Endodermal cell (in vitro differentiated cells): ENCODE data around the genes SLC24A1 and MAP2K1.

GRCh38 chr15:64740223-64741478 is 34.7 kb downstream of the RBPMS2 start:
- PRO-cap, result no peak

- PRO-cap, result no peak
These were observed 33.0 kb upstream of the ANKDD1A start for GRCh38 chr15:64878645-64879195.

GRCh38 chr15:64912868-64913306 is 1.2 kb downstream of the ANKDD1A start:
- PRO-cap, result bidirectional peak, plus-strand start at chr15:64913168, minus-strand start at chr15:64913102

DNA sequence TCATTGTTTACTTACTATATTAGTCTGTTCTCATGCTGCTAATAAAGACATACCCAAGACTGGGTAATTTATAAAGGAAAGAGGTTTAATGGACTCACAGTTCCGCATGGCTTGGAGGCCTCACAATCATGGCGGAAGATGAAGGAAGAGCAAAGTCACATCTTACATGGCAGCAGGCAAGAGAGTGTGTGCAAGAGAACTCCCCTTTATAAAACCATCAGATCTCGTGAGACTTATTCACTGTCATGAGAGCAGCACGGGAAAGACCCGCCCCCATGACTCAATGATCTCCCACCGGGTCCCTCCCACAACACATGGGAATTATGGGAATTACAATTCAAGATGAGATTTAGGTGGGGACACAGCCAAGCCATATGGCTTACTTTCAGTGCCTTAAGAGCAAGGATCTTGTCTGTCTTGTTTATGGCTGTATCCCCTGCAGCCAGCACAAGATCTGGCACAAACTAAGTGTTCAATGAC is 33.0 kb upstream of the CILP start:
- PRO-cap, result no peak

DNA sequence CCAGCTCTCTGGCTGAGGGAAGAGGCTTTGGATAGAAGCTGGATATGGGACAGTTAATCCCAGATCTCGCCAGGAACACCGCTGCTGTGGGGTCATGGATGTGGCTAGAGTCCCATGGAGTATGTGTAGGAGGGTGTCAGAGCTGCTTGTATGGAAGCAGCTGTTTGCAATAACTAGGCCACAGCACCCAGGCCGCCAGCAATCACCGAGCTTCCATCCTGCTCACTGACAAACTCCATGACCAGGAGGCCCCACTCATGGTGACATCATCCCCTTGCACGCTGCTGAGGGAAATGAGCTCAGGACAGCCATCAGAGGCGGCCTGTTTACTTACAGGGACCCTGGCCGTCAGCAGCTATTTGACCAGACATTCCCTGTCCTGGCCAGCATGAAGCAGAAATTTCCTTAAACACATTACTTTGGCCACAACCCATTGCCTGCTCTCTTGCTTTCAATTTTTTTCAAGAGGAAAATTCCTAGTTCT is 34.2 kb upstream of the CILP start:
- PRO-cap, result no peak

GRCh38 chr15:65300876-65301618 is 14.4 kb upstream of the PARP16 start:
- PRO-cap, result unidirectional peak, plus-strand start at chr15:65301123; unidirectional peak, plus-strand start at chr15:65301150; bidirectional peak, plus-strand start at chr15:65301329, minus-strand start at chr15:65301331

DNA sequence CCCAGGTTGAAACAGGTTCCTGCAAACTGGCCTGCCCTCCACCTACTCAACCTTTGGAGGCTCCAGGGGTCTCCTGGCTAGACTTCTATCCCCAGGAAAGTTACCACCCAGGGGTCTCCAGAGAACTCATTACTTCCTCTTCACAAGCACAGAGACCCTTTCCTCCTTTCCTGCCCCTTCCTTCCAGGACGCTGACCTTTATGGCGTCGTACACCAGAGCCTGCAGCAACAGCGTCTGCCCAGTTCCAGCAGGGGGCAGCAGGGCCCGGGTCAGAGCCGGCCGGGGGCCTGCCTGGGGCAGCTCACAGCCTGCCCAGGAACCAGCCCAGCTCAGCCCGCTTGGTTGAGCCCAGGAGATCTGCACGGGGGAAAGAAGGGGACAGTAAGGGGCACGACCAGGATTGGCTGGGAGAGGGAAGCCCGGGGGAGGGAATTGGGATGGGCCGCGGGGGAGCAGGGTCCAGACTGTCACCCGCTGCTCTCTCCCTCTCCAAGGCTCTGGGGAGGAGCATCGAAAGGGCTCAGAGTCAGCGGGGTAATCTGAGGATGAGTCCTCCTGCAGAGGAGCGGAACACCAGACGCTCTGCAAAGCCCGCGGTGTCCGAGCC is 7.1 kb upstream of the IGDCC3 start:
- PRO-cap, result no peak

- PRO-cap, result no peak
These were observed 7.9 kb upstream of the IGDCC3 start for GRCh38 chr15:65385492-65386283.

GRCh38 chr15:65539447-65539646 is 9.1 kb downstream of the HACD3 start:
- PRO-cap, result no peak

GRCh38 chr15:65550673-65551007 is 20.4 kb downstream of the HACD3 start:
- PRO-cap, result no peak

- PRO-cap, result no peak
These were observed 1.1 kb upstream of the INTS14 start for GRCh38 chr15:65611884-65612623.

DNA sequence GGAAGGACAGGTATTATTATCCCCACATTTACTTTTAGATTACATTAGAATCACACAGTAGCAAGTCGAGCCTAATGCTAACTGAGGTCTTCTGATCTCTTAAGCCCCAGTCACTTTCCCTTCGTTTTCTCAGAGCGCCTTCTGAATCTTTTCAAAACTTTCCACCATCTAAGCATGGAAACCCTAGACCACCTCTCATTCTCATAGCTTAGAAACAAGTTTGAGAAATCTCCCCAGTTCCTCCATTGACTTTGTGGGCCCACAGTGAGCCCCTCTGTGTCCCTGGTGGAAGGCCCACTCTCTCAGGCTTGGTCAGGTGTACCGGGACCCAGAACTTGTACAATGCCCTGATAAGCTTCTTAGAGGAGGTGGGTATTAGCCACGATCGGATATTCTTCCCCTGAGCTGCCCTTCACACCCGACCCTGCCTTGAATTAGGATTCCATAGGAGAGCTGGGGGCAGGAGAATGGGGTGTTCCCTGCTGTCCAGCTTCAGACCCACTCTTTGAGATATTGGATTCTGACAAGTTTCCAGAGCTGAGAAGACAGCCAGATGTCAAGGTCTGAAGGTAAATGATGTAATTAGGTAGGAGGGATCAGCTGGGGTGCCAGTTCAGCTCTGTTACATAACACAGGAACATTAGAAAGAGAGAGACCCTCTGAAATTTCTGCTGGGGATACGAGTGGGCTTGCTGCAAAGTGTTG is at the start of gene SLC24A1:
SLC24A1 (plus strand) TSS at position 415 of the 705 bp plus-strand sequence.
- PRO-cap, result no peak

DNA sequence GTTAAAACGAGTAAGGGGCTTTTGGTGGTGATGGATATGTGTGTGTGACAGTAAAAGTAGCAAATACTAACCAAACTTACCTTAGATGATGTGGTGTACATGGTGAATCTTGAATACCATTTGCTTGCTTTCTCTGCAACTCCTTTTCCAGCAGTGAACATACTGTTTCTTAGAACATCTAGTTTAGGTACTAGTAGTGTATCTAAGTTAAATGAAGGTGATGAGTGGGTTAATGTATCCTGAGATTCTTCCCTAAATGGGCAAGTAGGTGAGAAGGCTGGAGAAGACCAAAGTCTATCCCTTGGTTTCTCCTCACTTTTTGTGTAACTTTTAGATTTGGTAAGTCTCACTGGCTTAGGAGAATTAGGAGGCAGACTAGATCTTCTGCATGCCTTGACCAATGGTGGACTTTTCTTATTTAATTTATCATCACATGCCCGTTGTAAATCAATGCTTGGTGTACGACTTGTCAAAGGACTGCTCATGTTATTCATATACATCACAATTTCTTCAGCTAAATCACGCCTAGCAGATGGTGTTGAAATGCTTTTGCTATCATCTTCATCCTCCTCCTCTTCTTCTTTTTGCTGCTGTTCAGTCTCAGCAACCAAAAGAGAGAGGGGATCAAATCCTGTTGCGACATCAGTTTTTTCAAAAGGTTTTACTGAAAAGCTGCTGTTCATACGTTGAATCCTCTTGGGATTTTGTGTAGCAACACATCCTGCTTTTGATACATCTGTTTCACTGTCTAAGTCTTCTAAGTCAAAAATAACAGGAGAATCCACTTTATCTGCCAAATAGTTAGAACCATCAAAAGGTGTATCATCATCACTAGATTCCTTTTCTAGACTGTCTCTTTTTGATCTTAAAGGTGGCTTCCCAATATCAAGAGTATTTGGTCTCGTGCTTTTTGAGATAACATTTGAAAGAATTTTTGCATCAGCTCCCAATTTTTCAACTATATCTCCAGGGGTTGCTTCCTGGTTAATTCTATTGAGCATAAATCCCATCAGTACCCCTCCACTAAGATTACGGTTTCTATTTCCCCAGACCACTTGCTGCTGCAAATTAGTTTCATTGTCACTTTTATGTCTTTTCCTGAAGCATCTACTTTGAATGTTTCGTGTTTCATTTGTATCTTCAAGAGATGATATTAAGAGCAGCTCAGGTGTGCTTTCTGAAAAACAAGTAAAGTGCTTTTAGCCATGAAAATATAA is 69.0 kb downstream of the SLC24A1 start:
- PRO-cap, result no peak

DNA sequence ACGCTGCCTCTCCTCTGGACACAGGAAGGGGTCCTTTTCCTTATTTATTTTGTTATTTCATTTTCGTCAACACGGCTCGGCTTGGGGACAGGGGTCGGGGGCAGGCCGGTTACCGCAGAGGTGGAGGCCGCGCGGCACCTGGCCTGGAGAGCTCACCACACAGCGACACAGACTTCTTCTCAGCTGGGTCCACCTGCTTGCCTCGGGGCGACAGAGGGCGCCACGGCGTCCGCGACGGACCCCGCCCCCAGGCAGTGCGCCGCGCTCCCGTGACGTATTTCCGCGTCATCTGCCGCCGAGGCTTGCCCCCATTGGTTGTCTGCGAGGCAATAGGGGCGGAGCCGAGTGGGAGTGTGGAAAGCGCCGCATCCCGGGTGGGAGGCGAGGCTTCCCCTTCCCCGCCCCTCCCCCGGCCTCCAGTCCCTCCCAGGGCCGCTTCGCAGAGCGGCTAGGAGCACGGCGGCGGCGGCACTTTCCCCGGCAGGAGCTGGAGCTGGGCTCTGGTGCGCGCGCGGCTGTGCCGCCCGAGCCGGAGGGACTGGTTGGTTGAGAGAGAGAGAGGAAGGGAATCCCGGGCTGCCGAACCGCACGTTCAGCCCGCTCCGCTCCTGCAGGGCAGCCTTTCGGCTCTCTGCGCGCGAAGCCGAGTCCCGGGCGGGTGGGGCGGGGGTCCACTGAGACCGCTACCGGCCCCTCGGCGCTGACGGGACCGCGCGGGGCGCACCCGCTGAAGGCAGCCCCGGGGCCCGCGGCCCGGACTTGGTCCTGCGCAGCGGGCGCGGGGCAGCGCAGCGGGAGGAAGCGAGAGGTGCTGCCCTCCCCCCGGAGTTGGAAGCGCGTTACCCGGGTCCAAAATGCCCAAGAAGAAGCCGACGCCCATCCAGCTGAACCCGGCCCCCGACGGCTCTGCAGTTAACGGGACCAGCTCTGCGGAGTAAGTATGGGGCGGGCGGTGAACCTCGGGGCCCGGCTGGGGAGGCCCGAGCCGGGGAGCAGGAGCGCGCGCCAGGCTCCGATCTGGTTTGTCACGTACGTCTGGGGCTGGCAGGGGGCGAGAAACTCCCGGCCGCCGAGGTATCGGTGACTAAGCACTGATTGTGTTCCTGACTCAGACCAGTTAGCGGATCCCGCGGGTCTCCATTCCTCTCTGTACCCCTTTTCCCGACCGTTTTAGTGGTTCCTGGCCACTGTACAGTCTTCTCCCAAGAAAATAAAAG is at the start of gene MAP2K1:
MAP2K1 (plus strand) TSS at position 419 of the 1,217 bp plus-strand sequence.
- PRO-cap, result bidirectional peak, plus-strand start at position 419 of the sequence, minus-strand start at position 181 of the sequence; bidirectional peak, plus-strand start at position 1,116 of the sequence, minus-strand start at position 1,037 of the sequence

GRCh38 chr15:66436602-66437165 is 50.0 kb downstream of the MAP2K1 start:
- PRO-cap, result no peak

DNA sequence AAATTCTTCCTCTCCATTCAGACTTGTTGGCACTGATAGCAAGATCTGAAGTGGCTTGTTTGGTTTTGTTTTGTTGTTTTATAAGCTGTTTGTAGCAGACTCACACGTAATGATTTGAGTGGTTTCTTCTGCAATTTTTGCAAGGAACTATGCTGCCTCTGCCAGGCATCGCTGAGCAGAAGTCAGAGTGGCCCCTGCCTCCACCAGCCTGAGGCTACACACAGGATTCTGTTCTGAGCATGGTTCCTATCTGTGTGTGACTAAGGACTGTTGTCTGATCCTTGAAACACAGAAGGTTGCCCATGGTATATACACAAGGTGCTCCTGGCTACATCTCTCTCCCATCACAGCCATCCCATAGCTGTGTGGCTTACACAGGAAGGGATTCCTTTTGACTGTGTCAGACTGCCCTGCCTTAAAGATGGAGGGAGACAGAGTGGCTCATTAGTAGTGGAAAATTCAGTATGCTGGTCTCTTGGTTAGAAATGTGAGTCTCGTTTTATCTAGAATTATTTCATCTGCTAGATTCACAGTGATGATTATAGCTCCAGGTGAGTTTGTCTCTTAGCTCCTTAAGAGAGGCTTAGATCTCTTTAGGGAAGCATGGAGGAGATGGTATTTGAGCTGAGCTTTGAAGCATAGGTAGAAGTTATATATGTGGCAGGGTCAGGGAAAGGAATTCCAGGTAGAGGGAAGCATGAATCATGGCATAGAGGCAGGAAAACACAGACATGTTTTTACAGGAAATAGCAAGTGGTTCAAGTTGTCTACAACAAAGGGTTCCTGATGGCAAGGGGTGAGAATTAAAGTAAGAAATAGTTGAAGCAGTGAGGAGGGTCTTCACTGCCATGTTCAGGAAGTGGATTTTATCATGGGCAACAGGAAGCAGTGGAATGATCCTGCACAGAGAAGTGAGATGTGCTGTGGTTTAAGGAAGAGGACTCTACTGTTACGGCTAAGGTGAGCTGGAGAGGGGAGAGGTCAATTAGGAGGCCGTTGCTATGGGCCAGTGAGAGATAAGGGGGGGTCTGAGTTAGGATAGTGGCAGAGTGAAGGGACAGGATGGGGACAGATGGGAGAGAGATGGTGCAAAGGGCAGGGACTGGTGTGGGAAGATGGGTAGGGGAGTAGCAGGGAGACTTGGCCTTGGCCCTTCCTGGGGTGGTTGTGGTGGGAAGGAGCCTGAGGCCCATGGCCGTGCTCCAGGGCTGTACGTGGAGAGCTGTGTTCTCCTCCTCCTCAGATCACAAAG is 37.4 kb downstream of the SNAPC5 start:
- PRO-cap, result no peak

- PRO-cap, result no peak
These were observed 51.6 kb upstream of the LCTL start for GRCh38 chr15:66617209-66618068.

DNA sequence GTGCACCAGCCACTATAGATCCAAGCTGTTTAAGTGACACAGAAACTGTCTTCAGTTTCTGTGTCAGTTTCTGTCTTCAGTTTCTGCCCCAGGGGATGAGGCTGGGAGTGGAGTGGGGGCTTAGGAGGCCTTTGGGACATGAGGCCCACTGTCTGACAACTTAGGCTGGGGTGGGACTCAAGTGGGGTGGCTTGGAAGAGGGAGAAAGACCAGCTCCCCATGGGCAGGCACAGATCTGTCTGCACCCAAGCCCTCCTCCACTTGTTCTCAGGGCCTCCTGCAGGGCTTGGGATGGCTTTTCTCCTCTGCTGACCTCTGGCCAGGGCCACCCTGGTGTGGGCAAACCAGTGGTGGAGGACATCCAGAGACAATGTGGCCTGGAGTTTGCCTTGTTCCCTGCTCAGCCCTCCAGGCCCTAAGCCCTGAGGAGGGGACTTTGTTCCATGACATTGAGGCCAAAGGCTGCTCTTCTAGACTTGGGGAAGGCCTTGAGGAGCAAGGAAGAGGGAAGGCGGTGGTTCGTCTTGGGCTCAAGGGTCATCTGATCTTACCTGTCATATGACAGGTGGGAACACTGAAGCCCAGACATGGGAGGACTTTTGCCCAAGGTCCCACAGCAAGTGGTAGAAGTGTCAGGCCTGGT is 60.3 kb upstream of the SMAD6 start:
- PRO-cap, result no peak

- PRO-cap, result no peak
These were observed 22.9 kb upstream of the SMAD6 start for GRCh38 chr15:66679066-66679509.

- PRO-cap, result bidirectional peak, plus-strand start at chr15:66835275, minus-strand start at chr15:66835056; bidirectional peak, plus-strand start at chr15:66835446, minus-strand start at chr15:66835397
These were observed 133.1 kb downstream of the SMAD6 start for GRCh38 chr15:66834803-66835871.